ENCODE data around the genes ARID4B and LYST.

- PRO-cap = unidirectional peak, minus-strand start at chr1:235327926; bidirectional peak, plus-strand start at chr1:235328570, minus-strand start at chr1:235328168
- RAMPAGE, long total RNA, 2 experiments = start-site peak on the minus strand in 1 of 2 experiments, at chr1:235328153-235328182 at its widest, 167 reads per replicate
These were observed at the start of gene ARID4B for GRCh38 chr1:235327765-235328383. Gene ARID4B (minus strand): TSS chr1:235328179.

GRCh38 chr1:235866159-235867081 lies at the start of gene LYST:
Gene LYST (minus strand): TSS chr1:235866906.
- PRO-cap = bidirectional peak, plus-strand start at chr1:235866646, minus-strand start at chr1:235866368; unidirectional peak, minus-strand start at chr1:235866744; bidirectional peak, plus-strand start at chr1:235867177, minus-strand start at chr1:235866942
- RAMPAGE, long total RNA, 2 experiments = start-site peak on the minus strand in 2 of 2 experiments, at chr1:235866884-235866945 at its widest, 63 to 611 reads per replicate

DNA sequence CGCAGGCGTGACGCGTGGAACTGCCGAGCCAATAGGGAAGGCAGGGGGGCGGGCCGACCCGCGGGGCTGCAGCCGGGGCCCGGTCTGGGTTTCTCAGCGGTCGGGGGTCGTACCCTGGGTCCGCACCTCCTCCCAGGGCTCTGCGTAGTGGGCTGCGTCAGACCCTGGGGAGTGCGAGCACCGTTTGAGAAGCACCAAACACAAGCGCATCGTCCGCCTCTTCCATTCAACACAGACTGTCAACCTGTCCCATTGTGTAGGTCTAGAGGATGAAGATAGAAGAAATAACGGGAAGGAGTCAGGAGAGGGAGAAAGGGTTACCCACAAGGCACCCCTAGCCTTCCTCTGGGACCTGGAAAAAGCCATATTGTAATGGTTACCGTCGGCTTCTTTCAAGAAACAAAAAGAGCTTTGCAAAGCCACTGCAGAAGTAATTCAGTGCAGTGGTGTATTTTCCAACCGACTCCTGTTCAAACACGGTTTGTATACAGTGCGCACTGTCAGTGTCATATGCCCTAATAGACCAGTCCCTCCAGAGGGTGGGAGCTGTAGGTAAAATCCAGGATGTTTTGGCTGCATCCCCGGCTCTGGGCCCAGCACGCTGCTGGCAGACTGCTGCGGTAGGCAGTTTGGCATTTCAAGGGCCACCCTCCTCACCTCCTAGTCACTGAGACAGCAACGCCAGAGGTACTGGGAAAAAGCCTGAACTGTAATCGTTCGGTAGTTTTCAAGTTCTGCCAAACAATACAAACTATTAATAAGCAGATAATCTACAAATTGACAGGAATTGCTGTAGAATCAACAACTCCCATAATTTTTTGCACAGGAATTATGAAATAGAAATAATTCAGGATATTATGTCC lies 607 bp upstream of the LYST start:
- PRO-cap = bidirectional peak, plus-strand start at position 96 of the sequence, minus-strand start outside the sequence
- RAMPAGE, long total RNA, 2 experiments = no peak in any of the 2 experiments

GRCh38 chr1:235876455-235876917 lies 9.8 kb upstream of the LYST start:
- PRO-cap = no peak
- RAMPAGE, long total RNA, 2 experiments = no peak in any of the 2 experiments

DNA sequence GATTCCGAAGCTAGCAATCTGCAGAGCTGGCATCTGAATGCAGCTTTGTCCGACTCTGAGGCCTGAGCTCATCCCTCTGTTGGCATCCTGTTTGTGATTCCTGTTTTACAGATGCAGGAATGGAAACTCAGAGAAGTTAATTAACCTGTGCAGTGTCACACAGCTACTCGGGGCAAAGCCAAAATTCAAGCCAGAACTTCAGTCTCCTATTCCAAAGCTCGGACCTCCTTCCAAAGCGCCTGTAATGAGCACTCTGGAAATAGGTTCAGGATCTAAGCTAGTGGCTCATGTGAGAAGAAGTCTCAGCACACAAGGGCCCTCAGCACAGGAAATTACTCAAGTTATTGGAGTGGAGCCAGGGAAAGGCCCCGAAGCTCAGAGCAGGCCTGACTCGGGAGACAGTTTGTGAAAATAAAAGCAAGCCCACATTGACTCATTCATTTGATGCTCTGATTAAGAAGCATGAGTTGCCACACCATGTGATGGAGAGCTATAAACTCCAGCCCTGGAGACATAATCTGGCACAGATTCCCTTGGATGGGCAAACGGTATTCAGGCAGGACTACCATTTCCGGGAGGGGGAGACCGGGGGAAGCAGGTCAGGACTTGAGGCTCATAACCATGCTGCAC lies 50.6 kb upstream of the LYST start:
- PRO-cap = bidirectional peak, plus-strand start at position 524 of the sequence, minus-strand start at position 407 of the sequence
- RAMPAGE, long total RNA, 2 experiments = no peak in any of the 2 experiments

DNA sequence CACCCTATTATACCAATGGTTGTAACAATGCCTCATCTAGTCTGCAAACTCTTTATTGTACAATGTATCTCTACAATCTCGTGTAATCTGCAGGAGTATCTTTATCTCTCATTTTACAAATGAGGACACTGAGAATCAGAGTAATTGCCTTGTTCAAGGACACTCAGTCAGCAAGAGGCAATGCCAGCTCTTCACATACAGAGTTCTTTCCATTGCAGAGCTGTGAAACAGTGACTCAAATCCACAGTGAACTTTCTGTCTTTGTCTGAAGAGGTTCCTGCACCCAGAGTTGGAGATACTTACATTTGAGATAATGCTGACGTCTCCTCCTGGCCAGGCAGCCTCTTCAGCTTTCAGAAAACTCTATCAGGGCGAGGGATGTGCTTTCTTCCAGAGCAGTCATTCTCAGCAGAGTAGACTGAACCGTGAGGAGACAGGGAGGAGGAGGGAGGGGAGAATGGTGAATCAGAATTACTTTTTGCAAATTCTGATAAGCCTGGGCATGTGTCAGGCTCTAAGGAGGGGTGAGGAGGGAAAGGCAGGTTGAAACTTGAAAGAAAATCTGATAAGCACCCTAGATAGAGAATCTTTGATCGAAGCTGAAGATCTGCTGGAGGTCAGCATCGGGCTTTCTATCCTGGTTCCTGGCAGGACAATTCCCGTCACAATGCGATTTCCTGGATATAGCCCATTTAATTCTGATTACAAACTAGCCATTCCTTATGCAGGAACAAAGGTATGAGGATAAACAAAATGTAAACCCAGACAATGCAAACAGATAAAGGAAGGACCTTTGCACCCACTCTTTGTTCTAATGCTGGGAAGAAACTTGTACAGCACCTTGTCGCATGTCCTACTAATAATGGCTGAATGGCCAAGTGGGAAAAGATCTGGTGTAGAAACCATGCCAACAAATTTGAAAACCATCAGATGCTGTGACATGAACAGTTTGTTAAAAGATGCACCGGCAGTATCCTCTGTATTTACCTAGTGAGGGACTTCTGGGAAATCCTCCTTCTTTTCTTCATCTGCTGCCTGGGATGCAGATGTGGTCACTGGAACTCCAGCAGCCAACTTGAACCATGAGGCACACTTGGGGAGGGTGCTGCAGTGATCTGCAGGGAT lies 19.0 kb upstream of the NID1 start:
- PRO-cap = no peak
- RAMPAGE, long total RNA, 2 experiments = no peak in any of the 2 experiments

- PRO-cap = unidirectional peak, minus-strand start at chr1:236143609; bidirectional peak, plus-strand start at chr1:236143965, minus-strand start at chr1:236143660
- RAMPAGE, long total RNA, 2 experiments = no peak in any of the 2 experiments
These were observed 1.2 kb downstream of the GPR137B start for GRCh38 chr1:236143418-236144035.

DNA sequence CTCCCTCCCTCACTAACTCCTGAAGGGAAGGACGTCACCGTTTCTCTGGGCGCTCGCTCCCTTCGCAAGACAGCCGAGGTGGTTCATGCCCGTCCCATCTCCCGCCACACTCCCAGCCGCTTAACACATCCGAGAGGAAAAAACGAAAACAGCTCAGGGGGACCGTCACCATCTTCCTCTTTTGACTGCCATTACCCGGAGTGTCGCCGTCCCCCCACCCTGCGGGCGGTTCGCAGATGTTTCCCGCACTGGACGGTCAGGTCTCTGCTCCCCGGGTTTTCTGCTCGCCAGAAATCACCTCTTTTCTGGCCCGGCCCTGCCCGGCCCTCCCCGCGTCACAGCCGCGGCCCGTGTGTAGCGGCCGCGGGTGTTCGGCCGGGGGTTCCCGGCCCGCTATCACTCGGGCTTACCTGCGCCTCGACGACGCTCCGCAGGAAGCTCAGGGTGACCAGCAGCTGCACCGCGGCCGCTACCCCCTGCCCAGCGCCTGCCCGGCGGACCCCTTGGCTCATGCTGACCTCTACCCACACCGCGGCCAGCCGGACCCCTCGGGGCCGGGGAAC lies 405 bp downstream of the ERO1B start:
- PRO-cap = no peak
- RAMPAGE, long total RNA, 2 experiments = no peak in any of the 2 experiments

DNA sequence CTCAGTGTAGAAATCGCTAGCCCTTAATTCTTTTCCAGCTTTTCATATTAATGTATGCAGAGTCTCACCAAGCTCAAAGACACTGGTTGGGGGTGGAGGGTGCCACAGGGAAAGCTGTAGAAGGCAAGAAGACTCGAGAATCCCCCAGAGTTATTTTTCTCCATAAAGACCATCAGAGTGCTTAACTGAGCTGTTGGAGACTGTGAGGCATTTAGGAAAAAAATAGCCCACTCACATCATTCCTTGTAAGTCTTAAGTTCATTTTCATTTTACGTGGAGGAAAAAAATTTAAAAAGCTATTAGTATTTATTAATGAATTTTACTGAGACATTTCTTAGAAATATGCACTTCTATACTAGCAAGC lies 25.7 kb downstream of the LGALS8 start:
- PRO-cap = no peak
- RAMPAGE, long total RNA, 2 experiments = no peak in any of the 2 experiments

- PRO-cap = unidirectional peak, plus-strand start at chr1:236700929; bidirectional peak, plus-strand start at chr1:236701143, minus-strand start at chr1:236701016
- RAMPAGE, long total RNA, 2 experiments = no peak in any of the 2 experiments
These were observed 14.5 kb downstream of the ACTN2 start for GRCh38 chr1:236700684-236701374.

GRCh38 chr1:236736944-236737300 lies 50.6 kb downstream of the ACTN2 start:
- PRO-cap = no peak
- RAMPAGE, long total RNA, 2 experiments = start-site peak on the plus strand in 1 of 2 experiments, at chr1:236737121-236737212 at its widest, 896 reads per replicate

GRCh38 chr1:236744402-236744844 lies 50.7 kb upstream of the MTR start:
- PRO-cap = no peak
- RAMPAGE, long total RNA, 2 experiments = start-site peak on the plus strand in 1 of 2 experiments, at chr1:236744678-236744757 at its widest, 466 reads per replicate

DNA sequence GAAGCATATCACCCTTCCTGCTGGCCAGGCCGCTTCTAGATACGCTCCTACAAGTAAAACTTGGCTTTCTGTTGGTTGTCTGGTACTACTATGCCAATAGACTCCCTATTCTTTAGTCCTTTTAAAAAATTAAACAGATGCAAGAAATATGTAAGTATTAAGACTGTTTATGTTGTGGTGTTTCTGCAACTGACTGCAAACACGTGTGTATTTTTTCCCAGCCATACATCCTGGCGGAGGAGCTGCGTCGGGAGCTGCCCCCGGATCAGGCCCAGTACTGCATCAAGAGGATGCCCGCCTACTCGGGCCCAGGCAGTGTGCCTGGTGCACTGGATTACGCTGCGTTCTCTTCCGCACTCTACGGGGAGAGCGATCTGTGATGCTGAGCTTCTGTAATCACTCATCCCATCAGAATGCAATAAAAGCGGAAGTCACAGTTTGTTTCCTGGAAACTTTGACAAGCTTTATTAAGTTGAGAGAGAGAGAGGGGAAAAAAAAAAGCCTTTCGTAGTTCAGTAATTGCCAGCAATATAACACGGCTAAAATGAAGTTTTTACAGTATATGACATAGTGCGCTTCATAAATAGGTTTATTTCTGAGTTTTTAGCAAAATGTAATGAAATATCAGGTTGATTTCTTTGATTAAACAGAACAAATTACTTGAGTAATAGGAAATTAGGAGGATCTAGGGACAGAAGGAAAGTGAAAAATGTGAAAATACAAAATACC lies 32.7 kb upstream of the MTR start:
- PRO-cap = no peak
- RAMPAGE, long total RNA, 2 experiments = start-site peak on the plus strand in 2 of 2 experiments, centred at positions 295 to 358 of the sequence, 944 to 1,495 reads per replicate

DNA sequence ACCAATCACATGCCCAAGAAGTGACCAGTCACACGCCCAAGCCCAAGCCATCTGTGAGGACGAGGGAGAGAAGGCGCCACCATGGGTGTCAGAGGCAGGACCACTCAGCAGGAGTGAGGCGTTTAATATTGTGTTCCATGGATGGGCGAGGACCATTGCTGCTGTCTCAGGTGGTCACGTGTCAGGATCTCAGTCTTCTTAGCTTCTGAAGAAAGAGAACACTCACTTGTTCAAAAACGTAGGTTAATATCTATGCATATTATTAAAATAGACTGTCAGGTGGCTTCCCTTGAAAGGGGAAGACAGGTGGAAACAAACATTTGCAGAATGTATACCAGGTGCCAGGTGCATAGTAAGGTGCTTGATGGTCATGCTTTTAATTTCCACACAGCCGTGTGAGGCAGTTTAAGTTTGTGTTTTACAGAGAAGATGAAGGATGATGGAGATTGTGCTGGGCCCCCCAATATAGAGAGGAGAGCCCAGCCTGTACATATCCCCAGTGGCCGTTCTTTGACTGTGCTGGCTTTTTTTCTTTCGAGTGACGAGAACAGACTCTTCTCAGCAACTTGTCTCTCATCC lies 96.4 kb downstream of the MTR start:
- PRO-cap = no peak
- RAMPAGE, long total RNA, 2 experiments = no peak in any of the 2 experiments

GRCh38 chr1:237011276-237011871 lies 7.1 kb upstream of the MT1HL1 start:
- PRO-cap = unidirectional peak, plus-strand start at chr1:237011700
- RAMPAGE, long total RNA, 2 experiments = no peak in any of the 2 experiments

- PRO-cap = bidirectional peak, plus-strand start at chr1:237043258, minus-strand start at chr1:237043292; bidirectional peak, plus-strand start at chr1:237043513, minus-strand start at chr1:237043369; bidirectional peak, plus-strand start at chr1:237043793, minus-strand start at chr1:237043557
- RAMPAGE, long total RNA, 2 experiments = start-site peak on the minus strand in 1 of 2 experiments, at chr1:237043218-237043300 at its widest, 8 reads per replicate
These were observed 1.3 kb downstream of the RYR2 start for GRCh38 chr1:237042940-237044064.

DNA sequence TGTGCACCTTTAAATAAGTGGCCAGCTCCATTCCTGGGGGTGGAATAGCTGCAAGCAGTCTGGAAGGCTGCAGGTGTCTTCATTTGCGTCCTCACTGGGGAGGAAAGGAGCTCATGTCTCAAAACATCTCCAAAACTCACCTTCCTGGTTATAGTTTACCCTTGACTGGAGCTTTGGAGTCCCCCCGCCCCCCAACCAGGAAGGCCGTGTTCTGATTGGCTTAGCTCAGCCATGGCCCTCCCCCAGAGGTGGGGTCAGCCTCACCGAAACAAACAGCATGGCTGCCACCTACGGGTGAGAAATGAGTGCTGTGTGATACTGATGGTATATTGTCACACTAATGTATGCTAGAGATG lies 91.0 kb downstream of the ZP4 start:
- PRO-cap = no peak
- RAMPAGE, long total RNA, 2 experiments = no peak in any of the 2 experiments

DNA sequence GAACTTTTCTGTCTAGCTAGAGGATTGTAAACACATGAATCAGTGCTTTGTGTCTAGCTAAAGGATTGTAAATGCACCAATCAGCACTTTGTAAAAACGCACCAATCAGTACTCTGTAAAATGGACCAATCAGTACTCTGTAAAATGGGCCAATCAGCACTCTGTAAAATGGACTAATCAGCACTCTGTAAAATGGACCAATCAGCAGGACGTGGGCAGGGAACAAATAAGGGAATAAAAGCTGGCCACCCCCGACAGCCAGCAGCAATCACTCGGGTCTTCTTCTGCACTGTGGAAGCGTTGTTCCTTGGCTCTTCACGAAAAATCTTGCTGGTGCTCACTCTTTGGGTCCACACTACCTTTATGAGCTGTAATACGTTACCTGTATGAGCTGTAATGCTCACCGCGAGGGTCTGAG lies 463.8 kb upstream of the ZP4 start:
- PRO-cap = no peak
- RAMPAGE, long total RNA, 2 experiments = no peak in any of the 2 experiments

- PRO-cap = no peak
- RAMPAGE, long total RNA, 2 experiments = no peak in any of the 2 experiments
These were observed 31.2 kb downstream of the FMN2 start for GRCh38 chr1:240122822-240123299.

DNA sequence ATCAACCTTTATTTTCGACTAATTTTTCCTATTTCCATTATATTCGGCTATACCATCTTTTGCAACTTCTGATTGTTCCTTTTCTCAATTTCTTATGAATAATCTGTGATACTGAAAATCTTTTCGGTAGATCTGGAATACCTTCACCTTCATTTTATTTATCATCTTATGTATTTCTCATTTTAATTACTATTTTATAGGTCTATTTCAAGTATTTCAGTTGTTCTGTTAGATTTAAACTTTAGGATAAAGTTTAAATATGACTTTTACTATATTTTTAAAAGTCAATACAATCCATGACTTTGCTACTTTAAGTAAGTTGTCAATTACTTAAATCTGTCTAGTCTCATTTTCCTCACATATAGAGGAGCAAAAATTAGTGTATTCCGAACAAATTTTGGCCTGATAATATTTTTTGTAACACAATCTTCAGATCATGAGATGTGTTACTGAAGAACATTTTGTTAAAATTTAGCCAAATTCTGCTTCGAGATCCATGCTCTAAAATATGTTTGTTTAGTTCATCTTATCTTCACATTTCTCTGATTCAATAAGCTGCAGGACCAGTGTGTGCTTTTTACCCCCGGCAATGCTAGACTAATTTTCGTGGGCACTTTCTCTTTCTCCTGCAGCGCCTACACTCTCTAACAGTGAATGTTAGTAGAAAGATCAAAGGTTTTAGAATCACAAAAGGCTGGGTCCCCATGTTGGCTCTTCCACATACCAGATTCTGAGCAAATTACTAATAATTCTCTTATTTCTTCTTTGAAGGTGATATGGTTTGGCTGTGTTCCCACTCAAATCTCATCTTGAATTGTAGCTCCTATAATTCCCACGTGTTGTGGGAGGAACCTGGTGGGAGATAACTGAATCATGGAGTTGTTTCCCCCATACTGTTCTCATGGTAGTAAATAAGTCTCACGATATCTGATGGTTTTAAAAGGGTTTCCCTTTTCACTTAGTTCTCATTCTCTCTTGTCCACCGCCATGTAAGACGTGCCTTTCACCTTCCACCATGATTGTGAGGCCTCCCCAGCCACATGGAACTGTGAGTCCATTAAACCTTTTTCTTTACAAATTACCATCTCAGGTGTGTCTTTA lies 8.6 kb downstream of the CHML start:
- PRO-cap = no peak
- RAMPAGE, long total RNA, 2 experiments = no peak in any of the 2 experiments

Data from right atrium auricular region (tissue), 2 donors.